Peyer's patch (tissue), 4 donors: ENCODE data around the gene SBNO2.

GRCh38 chr19:1067710-1068436 is 906 bp downstream of the ARHGAP45 start:
- PRO-cap = no peak
- RAMPAGE, long total RNA, 4 experiments = no peak in any of the 4 experiments

DNA sequence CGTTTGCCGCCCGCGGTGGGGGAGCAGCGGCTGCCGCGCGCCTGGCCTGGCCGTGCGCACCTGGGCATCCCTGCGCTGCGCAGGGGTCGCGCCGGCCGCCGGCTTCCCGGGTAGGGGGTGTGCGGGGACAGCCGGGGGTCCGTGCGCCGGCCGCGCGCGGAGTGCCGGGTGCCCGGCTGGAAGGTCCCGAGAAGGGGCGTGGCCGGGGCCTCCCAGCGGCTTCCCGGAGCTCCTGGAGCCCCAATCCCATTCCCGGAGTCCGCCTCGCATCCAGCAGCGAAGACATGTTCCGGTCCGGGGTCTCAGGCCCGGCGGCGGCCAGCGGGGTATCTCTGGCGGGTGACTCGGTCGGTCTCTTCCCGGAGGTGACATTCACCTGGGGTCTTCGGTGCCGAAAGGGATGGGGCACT is 4.5 kb downstream of the ARHGAP45 start:
- PRO-cap = no peak
- RAMPAGE, long total RNA, 4 experiments = no peak in any of the 4 experiments

- PRO-cap = bidirectional peak, plus-strand start at chr19:1077218, minus-strand start at chr19:1077117
- RAMPAGE, long total RNA, 4 experiments = start-site peak on the plus strand in 1 of 4 experiments, at chr19:1076779-1077264 at its widest, 10 reads per replicate
Measured at GRCh38 chr19:1076921-1077525, 10.1 kb downstream of the ARHGAP45 start.

DNA sequence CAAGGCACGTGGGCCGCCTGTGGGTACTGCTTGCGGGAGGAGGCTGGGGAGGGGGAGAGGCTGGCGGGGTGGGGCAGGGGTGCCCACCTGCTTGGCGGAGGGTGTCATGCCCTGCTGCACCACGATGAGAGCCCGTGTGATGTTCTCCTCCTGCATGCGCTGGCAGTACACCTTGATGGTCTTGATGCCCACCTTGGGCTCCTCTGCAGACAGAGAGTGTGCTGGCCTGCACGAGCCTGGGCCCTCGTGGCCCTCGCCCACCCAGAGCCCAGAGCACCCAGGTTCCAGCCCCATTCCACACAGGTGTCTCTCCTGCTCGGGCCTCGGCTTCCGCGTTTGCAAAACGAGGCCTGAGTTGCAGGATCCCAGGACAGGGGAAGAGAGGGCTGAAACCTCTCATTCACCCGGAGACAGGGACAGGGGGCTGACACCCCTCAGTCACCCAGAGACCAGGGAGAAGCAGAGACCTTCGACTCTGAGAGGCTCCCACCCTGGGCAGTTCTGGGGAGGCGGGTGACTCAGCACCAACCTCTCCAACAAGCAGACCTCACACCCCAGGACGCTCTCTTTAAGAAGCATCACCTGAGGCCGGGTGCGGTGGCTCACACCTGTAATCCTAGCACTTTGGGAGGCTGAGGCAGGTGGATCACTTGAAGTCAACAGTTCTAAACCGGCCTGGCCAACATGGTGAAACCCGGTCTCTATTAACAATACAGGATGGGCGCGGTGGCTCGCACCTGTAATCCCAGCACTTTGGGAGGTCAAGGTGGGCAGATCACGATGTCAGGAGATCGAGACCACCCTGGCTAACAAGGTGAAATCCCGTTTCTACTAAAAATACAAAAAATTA is 3.2 kb downstream of the POLR2E start:
- PRO-cap = no peak
- RAMPAGE, long total RNA, 4 experiments = no peak in any of the 4 experiments

- PRO-cap = no peak
- RAMPAGE, long total RNA, 4 experiments = no peak in any of the 4 experiments
Measured at GRCh38 chr19:1146874-1147262, 27.2 kb downstream of the SBNO2 start.

DNA sequence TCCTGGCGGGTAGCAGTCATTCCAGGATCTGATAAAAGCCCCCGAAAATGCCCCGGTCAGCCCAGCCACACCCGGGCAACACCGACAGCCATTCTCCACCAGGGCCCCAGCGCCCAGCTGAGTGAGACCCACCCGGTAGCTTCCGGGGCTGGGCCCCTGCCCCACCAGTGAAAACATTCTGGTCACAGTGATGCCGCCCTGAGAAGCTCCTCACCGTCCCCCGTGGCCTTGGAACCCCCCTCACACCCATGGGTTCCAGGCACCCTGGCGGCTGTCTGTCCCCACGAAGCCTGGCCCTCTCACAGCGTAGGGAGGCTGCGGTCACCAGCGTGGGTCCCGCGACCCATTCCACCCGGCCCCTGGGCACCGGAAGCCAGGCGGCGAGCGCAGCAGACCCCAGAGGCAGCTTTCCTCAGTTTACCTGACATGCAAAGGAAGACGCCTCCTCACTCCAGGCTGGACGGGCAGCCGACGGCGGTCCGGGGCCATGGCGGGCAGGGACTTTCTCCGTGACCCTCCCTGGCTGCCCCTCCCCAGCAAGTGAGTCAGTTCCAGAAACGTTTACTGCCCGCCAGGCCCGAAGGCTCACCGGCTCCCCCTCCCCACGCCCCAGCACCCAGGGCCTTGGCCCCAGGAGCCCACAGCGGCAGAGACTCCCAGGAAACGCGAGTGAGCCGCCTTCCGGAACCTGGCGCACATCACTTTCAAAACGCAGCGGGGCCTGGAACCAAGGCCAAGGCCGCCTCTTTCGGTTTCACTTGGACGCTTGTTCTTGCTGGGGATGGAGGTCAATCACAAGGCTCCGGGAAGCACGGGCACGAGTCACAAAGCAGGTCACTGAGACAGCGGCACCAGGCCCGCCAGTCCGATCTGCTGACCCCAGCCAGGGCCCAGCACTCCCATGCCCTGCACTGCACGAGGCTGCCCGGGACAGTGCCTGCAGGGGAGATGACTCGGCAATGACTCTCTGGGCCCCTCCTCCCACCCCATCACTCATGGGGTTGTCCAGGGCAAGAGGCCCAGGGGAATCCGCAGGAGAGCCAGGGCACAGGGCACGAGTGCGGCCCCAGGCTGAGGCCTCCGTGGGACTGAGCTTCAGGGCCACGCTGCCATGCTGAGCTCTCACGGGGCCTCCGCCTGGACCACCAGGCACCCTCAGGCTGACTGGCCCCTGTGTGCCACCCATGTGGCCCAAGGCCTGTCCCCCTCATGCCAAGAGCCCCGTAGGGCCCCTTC is 5.4 kb downstream of the SBNO2 start:
- PRO-cap = bidirectional peak, plus-strand start at position 757 of the sequence, minus-strand start at position 700 of the sequence
- RAMPAGE, long total RNA, 4 experiments = start-site peak on the minus strand in 1 of 4 experiments, centred at position 359 of the sequence, 5 reads per replicate

DNA sequence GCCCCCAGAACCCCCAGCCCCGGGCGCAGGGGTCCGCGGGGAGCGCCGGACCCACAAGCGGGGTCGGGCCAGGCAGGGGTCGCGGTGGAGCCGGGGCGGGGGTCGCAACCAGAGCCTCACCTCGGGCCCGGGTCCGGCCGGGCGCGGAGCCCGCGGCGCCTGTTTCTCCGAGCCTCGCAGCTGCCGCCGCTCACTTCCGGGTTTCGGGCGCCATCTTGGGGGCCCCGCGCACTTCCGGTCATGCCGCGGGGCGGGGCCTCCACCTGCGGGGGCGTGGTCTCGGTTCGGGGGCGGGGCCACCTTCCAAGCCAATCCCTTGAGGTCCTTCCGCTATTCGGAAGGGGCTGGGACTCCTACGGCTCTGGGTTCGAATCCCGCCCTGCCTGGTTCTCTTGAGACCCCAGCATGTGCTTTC is at the start of gene SBNO2:
TSS of gene SBNO2 (minus strand) at position 217 of the 415 bp plus-strand sequence.
- PRO-cap = unidirectional peak, minus-strand start at position 182 of the sequence
- RAMPAGE, long total RNA, 4 experiments = start-site peak on the minus strand in 4 of 4 experiments, centred at positions 189 to 216 of the sequence, 12 to 32 reads per replicate

GRCh38 chr19:1221437-1222010 is 15.9 kb downstream of the STK11 start:
- PRO-cap = no peak
- RAMPAGE, long total RNA, 4 experiments = no peak in any of the 4 experiments

GRCh38 chr19:1231677-1232259 is 6.0 kb downstream of the CBARP start:
- PRO-cap = no peak
- RAMPAGE, long total RNA, 4 experiments = no peak in any of the 4 experiments

- PRO-cap = no peak
- RAMPAGE, long total RNA, 4 experiments = no peak in any of the 4 experiments
Measured at GRCh38 chr19:1258009-1258807, 9.8 kb downstream of the MIDN start.

- PRO-cap = bidirectional peak, plus-strand start at chr19:1269335, minus-strand start at chr19:1269059
- RAMPAGE, long total RNA, 4 experiments = no peak in any of the 4 experiments
Measured at GRCh38 chr19:1268805-1269212, 323 bp upstream of the CIRBP start.

DNA sequence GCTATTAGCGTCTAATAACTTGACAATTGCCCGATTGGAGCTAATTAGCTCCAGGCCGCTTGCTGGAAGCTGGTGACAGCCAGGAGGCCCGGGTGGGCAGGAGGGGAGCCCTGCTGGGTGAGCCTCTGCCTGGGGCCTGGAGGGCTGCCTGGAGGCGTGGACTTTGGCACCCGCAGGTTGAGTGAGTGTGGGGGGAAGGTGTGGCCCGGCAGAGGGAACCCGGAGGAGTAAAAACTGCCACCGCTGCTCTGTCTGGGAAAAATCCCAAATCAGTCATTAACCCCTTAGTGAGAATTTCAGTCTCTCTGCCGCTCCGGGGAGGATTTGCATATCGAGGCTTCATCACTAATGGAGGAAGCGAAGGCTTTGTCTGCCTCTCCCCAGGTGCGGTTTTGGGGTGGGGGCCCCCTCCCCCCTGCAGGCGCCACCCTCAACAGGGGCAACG is 6.1 kb downstream of the EFNA2 start:
- PRO-cap = bidirectional peak, plus-strand start at position 211 of the sequence, minus-strand start at position 150 of the sequence
- RAMPAGE, long total RNA, 4 experiments = no peak in any of the 4 experiments

- PRO-cap = no peak
- RAMPAGE, long total RNA, 4 experiments = no peak in any of the 4 experiments
Measured at GRCh38 chr19:1400211-1401301, 786 bp downstream of the GAMT start.

- PRO-cap = unidirectional peak, minus-strand start at chr19:1411865
- RAMPAGE, long total RNA, 4 experiments = no peak in any of the 4 experiments
Measured at GRCh38 chr19:1411330-1412465, 4.3 kb downstream of the DAZAP1 start.

DNA sequence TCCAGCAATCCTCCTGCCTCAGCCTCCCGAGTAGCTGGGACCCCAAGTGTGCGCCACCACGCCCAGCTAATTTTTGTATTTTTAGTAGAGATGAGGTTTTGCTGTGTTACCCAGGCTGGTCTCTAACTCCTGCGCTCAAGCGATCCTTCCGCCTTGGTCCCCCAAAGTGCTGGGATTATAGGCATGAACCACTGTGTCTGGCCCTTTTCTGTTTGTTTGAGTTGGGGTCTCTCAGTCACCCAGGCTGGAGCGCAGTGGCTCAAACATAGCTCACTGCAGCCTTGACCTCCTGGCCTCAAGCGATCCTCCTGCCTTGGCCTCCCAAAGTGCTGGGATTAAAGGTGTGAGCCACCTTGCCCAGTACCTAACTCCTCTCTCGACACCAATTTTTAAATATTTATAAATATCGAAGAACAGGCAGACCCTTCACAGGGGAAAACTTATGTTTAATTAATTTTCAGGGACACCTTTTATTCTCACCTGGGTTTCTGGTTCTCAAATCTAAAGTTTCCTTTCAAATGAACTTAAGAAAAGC is 9.0 kb downstream of the TCF3 start:
- PRO-cap = no peak
- RAMPAGE, long total RNA, 4 experiments = no peak in any of the 4 experiments

DNA sequence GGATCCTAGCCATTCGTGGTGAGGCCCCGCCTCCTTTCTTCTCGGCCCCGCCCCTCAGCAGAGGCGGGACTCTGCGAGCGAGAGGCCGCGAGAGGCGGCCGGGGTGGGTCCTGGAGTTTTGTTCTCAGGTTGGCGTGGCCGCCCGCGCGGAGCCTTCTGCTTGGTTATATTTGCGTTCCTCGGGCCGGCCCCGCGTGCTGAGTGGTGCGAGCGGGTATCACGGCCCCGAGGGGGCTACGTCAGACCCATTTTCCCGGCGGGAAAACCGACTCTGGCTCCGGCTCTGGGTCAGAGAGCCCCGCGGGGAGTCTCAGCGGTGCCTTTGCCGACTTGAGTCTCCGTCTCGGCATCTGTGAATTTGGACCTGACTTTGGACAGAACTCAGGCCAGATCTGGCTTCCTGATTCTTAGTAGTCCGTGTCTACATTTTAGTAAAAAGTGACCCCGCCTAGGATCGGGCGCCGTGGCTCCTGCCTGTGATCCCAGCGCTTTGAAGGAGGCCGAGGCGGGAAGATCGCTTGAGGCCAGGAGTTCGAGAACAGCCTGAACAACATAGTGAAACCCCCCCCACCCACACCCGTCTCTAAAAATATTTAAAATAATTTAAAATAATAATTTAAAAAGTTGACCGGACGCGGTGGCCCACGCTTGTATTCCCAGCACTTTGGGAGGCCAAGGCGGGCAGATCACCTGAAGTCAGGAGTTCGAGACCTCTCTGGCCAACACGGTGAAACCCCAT is 741 bp upstream of the TCF3 start:
- PRO-cap = bidirectional peak, plus-strand start at position 115 of the sequence, minus-strand start outside the sequence
- RAMPAGE, long total RNA, 4 experiments = no peak in any of the 4 experiments

- PRO-cap = no peak
- RAMPAGE, long total RNA, 4 experiments = no peak in any of the 4 experiments
Measured at GRCh38 chr19:1657587-1658315, 5.3 kb upstream of the TCF3 start.

DNA sequence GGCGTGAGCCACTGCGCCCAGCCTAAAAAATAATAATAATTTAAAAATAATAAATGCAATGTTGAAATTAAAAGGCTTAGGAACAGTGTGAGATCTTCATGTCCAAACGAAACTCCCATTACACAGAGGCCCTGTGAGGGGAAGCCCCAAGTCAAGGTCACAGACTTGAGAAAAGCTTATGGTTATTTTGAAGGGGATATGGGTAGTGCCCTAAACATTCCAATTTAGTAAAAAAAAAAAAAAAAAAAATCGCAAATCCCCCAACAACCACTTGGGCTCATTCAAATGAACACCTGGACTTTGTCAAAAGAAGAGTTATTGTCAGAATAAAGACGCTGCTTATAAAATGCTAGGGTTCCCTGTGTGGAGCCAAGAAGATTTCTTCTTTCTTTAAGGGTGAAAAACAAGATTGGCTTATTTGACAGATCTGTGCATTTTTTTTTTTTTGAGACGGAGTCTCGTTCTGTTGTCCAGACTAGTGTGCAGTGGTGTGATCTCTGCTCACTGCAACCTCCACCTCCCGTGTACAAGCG is 25.7 kb upstream of the ONECUT3 start:
- PRO-cap = no peak
- RAMPAGE, long total RNA, 4 experiments = no peak in any of the 4 experiments

GRCh38 chr19:1841177-1841735 is 7.0 kb downstream of the REXO1 start:
- PRO-cap = no peak
- RAMPAGE, long total RNA, 4 experiments = no peak in any of the 4 experiments

- PRO-cap = no peak
- RAMPAGE, long total RNA, 4 experiments = no peak in any of the 4 experiments
Measured at GRCh38 chr19:1854490-1854951, 6.2 kb upstream of the REXO1 start.